Measurements from ENCODE around the genes DEFB118, HM13, ID1 and ASXL1.

DNA sequence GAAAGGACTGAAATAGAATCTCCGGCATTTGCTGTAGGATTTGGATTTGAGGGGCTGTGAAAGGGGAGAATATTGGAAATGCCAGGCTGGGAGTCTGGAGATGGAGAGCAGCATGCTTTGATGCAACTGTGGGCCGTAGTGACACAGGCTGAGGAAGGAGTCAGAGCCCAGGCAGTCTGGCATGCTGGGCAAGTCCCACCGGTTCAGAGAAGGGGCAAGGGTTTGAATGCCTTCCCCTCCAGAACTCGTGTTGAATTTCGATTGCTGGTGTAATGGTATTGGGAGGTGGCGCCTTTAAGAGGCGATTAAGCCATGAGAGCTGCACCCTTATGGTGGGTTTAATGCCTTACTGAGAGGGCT lies 9.5 kb upstream of the PYGB start:
- PRO-cap, result no peak

DNA sequence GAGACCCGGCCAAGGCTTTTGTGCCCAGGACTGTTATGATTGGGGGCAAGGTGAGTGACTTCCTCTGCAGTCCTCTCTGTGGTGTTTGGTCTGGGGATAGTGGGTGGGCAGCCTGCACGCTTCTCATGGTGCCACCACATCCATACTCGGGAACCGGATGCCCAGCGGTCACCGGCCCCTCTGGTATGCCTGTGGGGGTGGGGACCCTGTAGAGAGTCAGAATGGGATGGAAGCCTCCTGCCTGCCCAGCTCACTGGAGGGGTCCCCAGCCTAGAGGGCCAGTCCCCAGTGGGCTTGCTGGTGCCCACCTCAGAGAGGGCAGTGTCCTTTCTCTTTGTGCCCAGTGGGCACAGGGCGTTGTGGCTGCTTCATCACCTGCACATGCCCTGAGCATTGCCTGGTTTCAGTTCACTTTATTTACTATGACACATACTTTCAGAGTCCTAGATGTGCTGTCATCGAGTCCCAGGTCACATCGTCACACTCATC lies 40.6 kb downstream of the PYGB start:
- PRO-cap, result no peak

DNA sequence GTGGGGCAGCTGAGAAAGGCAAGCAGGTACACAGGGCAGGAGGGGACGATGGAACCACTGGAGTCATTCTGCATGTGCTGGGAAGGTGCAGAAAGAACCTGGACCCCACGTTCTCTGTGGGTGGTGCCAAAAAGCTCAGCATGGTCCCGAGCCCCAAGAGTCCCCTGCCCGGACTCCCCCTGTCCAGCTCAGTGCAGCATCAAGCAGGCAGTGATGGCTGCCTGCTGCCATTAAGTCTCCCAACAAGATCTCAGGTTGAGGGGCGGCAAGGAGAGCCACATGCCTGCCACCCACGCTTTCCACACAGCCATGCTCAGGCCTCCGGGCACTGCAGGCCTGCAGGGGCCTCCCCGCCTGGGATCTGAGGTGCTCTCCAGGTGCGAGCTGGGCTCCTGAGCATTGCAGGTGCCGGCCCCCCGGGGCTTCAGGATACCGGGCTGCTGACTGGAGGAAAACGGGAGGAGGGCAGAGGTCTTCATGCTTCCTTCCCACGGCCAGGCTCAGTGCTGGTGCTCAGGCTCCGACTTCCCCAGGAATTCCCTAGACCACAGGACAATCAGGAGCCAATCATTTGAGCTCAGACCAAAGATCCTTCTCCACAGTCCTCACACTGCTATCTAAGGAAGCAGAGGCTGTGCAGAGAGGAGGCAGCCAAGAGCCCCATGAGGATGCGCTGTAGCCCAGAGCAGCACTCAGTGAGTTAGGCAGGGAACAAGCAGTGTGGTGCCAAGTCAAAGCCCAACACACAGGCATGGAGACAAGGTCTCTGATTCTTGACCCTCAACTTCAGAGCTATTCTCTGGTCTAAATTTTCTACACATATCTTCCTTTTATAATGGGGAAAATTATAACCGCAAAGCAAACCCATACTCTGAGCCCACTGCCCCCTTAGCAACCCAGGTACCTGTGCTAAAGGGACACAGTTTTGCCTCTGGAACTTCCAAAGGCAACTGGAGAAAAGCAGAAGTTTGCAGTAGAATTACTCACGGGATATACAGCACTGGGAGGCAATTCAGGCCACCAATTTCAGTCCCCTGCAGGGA lies 52.8 kb downstream of the PYGB start:
- PRO-cap, result no peak

DNA sequence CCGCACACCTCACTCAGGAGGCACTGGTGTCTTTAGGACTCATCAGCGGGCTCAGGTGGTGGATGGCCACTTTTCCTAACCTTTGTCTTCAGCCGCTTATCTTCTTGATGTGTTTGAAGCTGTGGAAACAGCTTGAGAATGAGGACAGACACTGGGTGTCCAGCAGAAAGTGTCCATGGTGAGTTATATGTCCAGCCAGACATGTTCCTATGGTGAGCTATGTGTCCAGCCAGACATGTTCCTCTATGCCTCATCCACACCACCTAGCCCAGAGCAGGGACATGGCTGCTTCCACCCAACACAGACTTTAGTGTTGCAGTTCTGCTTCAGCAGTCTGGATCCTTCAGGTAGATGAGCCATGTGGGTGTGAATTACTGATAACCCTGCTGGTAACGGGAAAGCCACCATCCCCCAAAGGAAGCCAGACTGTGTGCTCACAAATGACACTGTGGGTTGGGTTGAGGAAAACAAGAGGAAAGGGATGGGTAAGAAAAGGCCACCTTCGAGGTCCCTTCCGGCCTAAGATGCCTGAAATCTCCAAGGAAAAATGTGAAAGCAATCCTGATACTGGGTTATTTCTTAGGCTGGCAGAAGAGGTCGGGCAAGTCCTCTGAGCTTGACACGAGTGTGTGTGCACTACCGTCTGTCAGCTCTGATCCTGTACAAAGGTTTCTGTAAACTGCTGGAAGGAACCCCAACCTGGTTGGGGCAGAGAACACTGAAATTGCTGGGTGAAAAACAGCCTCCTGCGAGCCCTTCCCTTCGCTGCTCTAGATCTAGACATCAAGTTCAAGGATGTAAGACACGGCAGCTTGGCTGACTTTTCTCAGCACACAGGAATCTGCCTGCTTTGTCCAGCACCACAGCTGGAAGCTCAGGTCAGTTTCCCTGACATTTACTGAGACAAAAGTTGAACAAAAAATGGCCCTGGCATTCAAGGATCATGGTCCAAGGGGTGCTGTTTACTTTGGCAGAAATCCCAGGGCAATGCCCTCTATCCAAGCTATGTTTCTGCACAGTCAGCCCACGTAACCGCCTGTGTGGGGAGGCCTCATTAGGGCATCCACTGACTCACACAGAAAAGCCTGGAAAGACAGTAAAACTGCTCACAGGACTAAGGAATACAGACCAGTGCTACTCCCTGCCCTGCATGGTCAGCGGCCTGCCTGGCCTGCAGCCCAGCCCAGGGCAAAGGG lies 77.7 kb downstream of the NINL start:
- PRO-cap, result no peak

- PRO-cap, result no peak
Observed at GRCh38 chr20:25582593-25582878, 2.8 kb downstream of the NINL start.

DNA sequence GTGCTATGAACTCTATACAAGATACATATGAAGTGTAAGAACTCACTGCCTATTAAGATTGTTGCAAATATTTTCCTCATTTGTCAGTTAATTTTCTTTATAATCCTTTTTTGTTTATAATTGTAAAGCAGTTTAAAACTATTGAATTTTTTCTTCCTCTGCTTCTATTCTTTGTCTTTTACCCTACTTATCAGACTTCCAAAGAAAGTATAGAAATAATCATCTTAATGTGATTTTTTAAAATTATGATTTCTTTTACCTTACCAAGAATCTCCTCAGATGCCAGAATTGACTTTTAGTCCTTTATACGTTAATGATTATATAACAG lies 1768.4 kb upstream of the DEFB115 start:
- PRO-cap, result no peak

GRCh38 chr20:30288843-30289278 lies 968.6 kb upstream of the DEFB115 start:
- PRO-cap, result no peak

DNA sequence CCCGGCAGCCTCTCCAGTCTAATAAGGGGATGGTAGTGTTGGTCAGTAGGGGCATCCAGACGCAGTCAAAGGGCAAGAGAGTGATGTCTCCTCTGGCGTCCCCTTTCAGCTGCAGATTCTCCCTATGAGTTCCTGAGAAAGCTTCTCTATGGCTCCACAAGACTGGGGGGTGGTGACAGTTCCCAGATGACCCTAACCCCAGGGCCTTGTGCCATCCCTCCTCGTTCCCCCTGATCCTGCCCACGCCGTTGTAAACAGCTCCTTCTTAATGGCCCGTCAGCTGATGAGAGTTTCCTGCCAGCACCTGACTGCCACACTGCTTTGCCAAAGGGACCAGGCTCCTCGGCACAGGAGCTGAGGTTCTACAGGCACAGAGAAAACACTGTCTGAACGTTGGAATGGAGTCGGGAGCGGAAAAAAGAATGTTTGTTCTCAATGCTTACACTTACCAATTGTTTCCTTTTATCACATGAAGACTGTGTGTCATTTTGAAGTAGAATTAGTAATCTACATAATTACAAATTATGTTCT lies 645.9 kb upstream of the DEFB115 start:
- PRO-cap, result no peak

DNA sequence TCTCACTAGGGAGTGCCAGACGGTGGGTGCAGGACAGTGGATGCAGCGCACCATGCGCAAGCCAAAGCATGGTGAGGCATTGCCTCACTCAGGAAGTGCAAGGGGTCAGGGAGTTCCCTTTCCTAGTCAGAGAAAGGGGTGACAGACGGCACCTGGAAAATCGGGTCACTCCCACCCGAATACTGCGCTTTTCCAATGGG lies 24.3 kb upstream of the DEFB116 start:
- PRO-cap, result no peak

DNA sequence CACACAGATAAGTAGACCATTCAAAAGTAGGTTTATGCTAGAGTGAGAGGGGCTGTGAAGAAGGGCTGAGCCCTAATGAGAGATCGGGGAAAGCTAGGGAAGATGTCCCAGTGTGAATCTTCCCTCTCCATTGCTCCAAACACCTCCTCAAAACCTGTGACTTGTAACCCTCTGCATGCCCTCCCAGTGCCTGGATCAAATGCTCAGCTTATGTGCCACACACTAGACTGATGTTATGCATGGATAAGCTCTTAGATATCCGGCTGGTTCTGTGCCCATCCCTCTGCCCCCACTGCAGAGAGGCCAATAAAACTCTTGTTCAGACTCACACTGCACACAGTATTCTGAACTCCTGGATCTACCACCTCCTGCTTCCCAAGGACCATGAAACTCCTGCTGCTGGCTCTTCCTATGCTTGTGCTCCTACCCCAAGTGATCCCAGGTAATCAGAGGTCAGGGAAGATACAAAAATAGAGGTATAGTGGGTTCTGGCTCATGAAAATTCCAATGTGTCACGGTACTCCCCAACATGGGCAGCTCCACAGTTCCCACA lies at the start of gene DEFB118:
TSS of gene DEFB118 (plus strand) at position 335 of the 553 bp plus-strand sequence.
- PRO-cap, result no peak

DNA sequence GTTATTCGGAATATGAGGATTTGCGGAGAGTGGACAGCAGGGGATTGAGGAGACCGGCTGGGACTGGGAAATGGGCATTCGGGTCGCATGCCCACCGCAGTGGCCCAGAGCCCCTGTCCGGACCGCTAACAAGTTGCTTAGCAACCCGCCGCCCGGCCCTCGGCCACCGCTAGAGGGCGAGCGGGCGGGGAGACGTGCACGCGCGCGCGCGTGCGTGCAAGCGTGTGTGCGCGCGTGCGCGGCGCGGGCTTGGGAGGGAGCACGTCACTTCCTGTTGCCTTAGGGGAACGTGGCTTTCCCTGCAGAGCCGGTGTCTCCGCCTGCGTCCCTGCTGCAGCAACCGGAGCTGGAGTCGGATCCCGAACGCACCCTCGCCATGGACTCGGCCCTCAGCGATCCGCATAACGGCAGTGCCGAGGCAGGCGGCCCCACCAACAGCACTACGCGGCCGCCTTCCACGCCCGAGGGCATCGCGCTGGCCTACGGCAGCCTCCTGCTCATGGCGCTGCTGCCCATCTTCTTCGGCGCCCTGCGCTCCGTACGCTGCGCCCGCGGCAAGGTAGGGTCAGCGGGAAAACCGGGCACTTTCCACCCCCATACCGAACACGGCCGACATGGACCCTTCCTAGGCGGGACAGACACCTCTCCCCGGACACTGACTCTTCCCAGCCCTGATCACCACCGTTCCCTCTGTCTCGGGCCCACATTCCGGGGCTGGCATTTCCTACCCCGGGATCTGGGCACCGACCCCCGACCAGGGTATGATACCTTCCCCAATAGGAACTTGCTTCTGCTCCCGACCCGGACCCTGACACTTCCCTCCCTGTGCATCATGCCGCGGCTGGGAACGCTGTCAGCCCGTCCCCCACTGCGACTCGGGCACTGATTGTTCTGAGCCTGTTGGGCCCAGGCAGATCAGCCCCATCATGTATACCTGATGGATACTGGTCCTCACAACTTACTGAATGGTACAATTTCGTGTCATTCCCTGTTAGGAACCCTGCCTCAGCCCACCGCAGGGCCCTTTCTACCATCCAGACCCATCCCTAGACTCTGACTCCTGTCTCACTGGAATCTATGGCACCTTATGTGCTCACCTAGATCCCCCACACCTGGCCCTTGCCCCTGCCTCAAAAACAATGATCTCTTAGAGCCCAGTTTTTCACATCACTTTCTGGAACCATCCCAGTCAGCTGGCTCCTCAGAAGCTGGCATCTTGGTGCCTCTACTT lies at the start of gene HM13:
TSS of gene HM13 (plus strand) at position 267 of the 1,231 bp plus-strand sequence.
- PRO-cap, result unidirectional peak, plus-strand start at position 235 of the sequence; unidirectional peak, plus-strand start at position 339 of the sequence

DNA sequence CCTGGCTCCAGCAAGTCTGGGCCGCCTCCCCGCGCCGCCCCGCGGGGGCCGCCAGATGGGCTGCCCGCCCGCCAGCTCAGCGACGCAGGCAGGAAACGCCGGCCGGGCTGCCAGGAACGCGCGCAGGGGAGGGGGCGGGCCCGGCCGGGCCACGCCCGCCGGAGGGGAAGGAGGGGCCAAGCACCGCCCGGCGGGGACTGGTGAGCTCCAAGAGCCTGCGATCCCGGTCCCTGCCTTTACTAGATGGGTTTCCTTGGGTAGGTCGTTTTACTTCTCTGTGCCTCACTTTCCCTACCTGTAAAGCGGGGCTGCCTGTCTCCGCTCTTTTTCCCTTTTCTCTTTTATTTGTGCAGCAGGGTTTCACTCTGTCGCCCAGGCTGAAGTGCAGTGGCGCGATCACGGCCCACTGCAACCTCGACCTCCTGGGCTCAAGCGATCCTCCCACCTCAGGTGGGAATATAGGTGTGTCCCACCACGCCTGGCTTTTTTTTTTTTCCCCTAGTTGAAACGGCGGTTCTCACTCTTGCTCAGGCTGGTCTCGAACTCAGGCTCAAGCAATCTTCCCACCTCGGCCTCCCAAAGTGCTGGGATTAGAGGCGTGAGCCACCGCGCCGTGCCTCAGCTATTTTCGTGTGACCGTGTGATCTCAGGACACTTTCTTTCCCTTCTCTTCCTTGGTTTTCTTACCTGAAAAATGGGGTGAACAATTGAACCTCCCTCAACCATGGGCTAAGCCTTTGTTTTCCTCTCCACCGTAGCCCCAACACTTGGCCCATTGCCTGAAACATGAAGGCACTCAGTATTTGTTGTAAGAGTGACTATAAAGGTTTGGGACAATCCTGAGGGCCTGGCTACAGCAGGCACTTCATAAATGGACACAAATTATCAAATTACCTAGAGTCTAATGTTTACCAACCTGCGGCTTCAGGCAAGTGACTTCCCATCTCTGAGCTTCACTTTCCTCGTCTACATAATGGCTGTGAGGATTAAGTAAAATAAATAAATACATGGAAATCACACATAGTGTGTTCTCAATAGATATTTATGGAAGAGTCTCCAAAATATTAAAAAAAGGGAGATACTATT lies 26.3 kb downstream of the MCTS2 start:
- PRO-cap, result bidirectional peak, plus-strand start at position 183 of the sequence, minus-strand start at position 84 of the sequence

- PRO-cap, result bidirectional peak, plus-strand start at chr20:31605289, minus-strand start at chr20:31605145
Observed at GRCh38 chr20:31605205-31605402, at the start of gene ID1. Gene ID1 (plus strand): TSS chr20:31605289.

GRCh38 chr20:31713047-31713916 lies 9.4 kb downstream of the BCL2L1 start:
- PRO-cap, result bidirectional peak, plus-strand start at chr20:31713550, minus-strand start at chr20:31713442

- PRO-cap, result no peak
Observed at GRCh38 chr20:31974636-31975596, 7.0 kb downstream of the XKR7 start.

DNA sequence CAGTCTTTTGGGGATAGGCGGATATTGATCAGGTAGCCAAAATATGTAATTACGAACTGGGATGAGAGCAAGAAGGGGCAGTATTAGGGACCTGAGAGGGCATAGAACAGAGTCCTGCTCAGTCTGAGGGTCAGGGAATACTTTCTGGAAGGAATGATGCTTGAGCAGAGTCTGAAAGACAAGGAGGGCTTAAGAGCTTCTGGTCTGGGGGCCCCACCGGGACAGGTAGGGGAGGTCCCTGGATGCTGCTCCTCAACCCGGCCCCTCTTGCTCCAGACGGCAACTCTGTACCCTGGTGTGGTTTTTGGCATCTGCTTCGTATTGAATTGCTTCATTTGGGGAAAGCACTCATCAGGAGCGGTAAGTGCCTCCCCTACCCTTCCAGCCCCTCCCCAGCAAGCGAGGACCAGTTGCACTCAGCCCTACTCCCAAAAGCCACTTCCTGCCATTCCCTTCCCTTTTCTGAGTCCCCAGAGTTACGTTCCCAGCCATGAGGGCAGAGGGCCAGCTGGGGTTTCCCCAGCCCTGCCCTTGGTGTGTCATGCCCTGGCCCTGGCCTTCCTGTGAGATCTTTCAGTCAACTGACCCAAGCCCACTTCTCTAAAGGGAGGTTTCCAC lies 45.4 kb downstream of the TM9SF4 start:
- PRO-cap, result no peak

DNA sequence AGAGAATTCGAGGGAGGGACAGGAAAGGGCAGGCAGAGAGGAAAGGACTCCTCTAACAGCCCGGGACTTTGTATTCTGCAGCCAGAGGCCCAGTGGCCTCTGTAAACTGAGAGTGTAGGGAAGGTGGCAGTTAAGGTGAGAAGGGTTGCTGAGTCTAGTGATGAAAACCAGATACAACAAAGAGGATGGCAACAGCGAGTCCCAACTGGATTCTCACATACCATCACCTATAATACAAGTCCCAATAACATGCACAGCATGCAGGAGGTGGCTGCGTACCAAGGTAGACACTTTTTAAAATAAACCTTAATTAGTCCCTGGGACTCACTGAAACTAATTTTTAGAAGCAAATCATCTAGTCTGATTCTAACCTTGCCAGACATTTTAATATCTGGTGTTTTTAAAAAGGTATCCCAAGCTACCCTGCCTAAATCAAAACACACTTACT lies 13.4 kb downstream of the PLAGL2 start:
- PRO-cap, result no peak

- PRO-cap, result no peak
Observed at GRCh38 chr20:32195111-32195762, 12.3 kb downstream of the PLAGL2 start.

- PRO-cap, result no peak
Observed at GRCh38 chr20:32237120-32237931, 29.6 kb downstream of the POFUT1 start.

DNA sequence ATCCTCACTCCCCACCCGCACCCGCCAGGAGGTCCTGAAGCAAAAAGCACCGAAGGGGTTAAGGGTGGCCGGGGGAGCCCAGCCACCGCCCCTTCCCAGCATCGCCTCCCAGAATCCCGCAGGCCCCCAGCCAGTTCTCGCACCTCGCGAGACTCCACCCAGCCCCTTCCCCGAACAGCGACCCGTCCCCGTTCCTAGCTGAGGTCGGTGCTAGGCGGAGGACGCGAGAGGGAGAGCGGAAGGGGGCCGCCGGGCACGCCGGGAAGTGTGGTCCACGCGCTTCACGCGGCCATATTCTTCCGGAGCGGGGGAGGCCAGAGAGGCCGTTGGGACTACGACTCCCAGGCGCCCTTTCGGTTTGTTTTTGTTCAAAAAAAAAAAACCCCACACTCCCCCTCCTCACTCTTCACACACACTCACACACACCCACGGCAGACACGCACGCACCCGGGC lies at the start of gene ASXL1:
TSS of gene ASXL1 (plus strand) at position 409 of the 453 bp plus-strand sequence.
- PRO-cap, result bidirectional peak, plus-strand start at position 434 of the sequence, minus-strand start at position 237 of the sequence